Penis (tissue), 1 donor: ENCODE measurements around a stretch of chr22.

DNA sequence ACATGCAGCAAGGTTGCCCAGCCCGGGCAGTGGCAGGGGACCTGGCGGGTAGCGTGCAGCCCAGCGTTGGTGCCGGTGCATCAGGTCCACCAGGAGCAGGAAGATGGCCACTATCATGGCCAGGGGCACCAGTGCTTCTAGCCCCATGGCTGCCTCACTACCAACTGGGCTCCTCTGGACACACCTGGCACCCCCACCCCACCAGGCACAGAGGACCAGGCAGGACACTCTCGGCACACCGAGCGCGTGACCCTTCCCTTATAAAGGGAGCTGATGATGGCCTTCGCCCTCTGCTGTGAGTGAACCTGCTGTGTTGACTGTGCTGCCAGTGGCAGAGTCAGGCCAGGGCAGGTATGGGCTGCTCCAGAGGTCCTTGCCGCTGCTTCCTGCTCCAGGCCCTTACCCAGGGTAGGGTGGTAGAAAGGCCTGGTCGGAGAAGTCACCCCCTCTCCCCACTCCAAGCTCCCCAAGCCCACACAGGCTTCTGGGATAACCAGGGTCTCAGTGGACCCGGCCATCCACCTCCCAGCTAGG, 13.8 kb upstream of the CYP2D6 start:
- PRO-cap: no peak

GRCh38 chr22:42273547-42274525, 3.4 kb upstream of the TCF20 start:
- PRO-cap: no peak

- PRO-cap: no peak
Observed at GRCh38 chr22:42293342-42293582, 22.8 kb upstream of the TCF20 start.

DNA sequence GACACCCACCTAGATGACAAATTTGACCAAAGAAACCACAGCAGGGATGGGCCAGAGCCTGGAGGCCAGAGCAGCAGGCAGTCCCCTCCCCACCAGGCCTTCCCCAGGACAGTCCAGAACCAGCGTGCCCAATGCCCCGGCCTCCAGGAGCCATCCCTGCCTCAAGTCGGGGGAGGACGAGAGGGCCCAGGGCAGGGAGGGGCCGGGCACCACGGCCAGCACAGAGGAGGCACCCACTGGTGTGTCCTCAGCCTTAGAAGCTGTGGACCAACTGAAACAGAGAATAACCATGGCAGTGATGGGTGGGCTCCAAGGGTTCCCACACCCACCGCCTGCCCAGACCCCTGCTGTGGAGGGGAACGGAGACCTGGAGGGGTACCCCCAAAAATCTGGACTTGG, 28.3 kb upstream of the TCF20 start:
- PRO-cap: no peak

GRCh38 chr22:42299744-42300353, 29.4 kb upstream of the TCF20 start:
- PRO-cap: no peak

- PRO-cap: unidirectional peak, minus-strand start at chr22:42344657; unidirectional peak, minus-strand start at chr22:42344736
Observed at GRCh38 chr22:42344456-42345311, 74.2 kb upstream of the TCF20 start.

DNA sequence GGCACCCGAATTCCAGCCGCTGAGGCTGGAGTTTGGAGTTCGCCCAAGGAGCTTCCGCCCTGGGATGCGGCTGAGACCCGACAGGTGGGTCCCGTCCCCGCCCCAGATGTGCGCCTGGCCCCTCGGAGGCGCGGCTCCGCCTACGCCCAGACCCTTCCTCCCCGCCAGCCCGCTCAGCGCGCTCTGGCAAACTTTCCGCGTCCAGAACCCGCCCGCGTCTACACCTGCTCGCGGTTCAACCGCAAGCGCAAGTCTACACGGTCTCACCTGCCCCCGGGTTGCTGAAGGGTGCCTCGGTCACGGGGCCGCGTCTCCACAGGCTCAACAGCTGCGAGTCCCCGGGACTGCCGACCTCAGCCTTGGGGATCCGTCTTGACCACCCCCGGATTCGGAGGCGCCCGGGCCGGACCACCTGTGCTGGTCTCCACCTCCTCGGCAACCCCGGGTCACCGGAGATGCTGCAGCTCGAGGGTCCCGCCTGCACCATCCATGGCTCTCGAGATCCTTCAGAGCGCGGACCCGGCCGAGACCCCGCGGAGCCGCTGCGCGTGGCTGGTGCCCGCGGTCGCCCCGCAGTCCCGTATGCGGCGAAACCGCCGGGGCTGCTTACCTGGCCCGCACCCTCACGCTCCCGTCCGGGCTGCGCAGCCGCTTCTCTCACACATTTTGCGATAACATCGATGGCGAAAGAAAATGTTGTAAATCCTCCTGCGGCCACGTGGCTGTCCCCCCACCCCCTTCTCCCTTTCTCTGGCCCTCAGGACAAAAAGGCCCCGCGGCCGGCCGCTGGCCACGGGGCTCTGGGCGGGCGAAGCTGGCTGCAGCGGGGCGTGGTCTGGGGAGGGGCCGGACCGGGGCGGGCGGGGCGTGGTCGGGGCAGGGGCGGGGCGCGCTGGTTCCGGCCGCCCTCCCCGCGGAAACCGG, 63.5 kb downstream of the NFAM1 start:
- PRO-cap: unidirectional peak, minus-strand start at position 584 of the sequence; bidirectional peak, plus-strand start outside the sequence, minus-strand start at position 802 of the sequence

- PRO-cap: no peak
Observed at GRCh38 chr22:42397197-42398061, 34.8 kb downstream of the NFAM1 start.

DNA sequence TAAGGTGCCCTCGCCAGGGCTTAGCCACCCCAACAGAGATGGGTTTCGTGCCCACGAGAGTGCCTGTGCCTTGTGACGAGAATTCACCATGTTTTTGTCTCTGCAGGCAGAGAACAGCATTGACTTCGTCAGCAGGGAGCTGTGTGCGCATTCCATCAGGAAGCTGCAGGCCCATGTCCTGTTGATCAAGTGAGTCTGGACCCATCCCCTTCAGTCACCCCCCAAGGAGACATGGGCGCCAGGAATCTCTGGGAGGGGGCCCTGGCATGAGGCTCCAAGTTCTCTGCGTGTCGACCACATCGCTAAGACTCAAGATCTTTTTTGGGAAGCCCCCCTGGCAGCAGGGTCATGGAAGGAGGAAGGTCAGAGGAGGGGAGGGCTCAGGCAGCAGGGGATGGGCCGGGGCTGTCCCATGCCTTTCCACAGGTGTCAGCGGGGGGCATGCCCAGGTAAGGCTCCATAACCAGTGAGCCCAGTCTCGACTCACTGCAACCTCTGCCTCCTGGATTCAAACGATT, 10.6 kb downstream of the RRP7A start:
- PRO-cap: no peak

GRCh38 chr22:42644255-42644983, 4.0 kb upstream of the ATP5MGL start:
- PRO-cap: no peak

DNA sequence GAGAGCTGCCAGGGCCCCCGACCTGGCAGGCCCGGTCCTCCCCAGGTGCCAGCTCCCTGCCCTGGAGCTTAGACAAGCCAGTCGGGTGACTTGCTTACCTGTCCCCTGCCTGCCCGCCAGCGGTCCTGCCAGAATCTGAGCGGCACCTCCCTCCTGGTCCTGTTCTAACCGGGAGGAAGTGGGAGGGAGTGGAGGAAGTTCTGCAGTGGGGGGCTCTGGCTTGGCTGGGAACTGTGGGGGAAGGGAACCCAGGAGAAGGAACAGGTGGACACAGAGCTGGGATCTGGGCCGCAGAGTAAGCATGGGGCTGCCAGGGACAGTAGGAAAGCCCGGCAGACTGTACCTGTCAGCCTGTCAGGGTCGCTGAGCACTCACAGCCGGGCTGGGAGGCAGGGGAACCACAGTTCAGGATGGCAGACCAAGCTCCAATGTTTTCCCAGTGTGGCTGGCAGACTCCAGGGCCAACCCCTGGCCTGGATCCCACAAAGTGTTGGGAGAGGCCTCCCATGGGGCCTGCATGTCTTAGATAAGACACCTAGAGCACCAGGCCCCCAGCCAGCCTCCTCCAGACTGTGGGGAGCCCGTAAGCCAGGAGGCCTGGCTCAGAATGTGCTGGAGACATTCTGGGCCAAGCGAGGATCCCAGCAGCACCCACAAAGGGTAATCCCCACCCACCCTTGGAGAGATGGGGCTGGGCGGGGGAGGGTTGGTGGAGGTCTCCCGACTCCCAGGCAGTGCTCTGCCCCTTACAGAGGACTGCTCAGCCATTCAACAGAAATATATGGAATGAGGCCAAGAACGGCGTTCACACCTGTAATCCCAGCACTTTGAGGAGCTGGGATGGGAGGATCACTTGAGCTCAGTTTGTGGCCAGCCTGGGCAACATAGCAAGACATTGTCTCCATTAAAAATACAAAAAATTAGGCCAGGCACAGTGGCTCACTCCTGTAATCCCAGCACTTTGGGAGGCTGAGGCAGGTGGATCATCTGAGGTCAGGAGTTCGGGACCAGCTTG, 2.3 kb downstream of the CYB5R3 start:
- PRO-cap: no peak

DNA sequence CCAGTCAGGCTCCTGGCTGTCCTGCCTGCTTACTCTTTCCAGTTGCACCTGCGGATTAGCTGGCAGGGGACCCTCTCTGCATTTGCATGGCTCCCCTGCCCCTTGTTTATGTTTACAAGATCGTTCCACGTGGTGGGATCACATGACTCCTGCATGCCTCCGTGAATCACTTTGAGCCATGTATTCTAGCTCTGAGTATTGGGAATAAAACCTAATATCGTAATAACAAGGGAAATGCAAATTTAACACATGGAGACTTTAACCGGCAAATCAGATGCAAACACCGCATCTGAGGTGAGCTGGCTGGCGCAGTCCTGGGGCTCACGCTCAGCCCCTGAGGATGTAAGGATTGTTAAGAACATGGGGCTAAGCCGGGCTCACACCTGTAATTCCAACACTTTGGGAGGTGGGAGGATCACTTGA, 36.9 kb upstream of the A4GALT start:
- PRO-cap: no peak

DNA sequence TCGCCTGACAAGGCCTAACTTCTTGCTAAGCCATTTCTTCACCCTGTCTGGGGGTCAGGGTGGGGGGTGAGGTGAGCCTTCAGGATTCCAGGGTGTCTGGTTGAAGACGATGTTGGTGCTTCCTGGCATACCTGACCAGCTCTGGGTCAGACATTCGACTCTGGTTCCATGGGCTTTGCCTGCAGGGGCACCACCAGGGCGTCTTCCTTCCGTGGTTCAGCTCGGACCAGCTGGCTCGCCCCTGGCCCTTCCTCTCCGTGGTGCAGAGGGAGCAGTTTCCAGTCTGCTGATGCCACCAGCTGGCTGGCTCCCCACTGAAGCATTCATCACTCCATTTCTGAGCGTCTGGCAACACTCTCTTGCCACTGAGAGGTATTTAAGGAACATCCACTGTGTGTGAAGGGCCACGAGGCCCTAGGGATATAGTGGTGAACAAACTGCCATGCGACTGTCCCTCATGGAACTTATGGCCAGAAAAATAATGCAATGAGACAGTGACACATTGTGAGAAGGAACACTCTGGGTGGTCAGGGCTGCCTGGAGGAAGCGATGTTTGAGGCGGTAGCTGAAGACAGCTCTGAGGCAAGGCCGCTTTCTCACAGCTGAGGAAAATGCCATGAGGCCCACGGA, 44.7 kb upstream of the ARFGAP3 start:
- PRO-cap: no peak

DNA sequence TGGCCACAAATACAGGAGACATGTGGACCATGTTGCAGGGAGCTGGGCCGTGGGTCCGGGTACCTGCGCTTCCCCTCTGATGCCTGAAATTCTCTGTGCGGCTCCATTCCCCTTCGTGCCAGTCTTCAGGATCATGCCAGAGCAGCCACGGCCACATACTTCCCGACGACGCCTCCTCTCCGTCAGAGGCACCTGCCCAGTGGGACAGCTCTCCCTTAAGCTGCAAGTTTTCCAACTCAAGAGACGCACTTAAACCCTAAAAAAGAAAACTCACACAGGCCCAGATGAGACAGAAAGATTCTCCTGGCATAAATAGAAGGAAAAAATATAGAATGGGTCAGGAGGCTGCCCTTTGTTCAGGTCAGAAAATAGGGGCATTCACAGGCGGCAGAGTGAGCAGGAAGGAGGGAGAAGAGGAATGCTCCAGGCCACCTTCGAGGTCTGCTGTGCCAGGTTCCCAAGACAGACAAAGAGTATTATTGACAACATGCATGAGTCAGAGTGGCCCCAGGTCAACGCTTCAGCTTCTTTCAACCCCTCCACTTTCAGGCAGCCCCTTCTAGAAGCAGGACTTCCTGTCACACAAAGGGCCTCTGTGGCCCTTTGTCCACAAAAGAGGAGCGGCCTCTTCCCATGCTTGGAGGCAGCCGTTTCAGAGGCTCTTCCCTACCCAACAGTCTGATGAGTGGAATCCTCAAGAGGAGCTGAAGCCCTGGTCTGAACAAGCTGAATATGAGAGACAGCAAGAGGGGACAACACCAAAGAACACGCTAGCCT, 67.9 kb downstream of the PACSIN2 start:
- PRO-cap: no peak

DNA sequence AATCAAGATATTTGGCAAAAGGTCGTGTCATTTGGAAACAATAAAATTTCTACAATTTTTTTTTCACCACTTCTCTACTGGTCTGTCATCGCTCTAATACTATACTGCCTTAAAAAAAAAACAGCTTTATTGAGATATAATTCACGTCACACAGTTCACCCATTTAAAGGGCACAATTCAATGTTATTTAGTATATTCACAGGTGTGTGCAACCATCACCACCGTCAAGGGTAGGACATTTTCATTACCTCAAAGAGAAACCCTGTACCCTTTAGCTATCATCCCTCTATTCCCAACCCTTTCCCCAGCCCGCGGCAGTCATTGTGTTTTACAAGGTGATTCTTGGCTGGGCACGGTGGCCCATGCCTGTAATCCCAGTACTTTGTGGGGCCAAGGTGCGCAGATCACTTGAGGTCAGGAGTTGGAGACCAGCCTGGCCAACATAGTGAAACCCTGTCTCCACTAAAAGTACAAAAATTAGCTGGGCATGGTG, 51.1 kb downstream of the PACSIN2 start:
- PRO-cap: no peak

DNA sequence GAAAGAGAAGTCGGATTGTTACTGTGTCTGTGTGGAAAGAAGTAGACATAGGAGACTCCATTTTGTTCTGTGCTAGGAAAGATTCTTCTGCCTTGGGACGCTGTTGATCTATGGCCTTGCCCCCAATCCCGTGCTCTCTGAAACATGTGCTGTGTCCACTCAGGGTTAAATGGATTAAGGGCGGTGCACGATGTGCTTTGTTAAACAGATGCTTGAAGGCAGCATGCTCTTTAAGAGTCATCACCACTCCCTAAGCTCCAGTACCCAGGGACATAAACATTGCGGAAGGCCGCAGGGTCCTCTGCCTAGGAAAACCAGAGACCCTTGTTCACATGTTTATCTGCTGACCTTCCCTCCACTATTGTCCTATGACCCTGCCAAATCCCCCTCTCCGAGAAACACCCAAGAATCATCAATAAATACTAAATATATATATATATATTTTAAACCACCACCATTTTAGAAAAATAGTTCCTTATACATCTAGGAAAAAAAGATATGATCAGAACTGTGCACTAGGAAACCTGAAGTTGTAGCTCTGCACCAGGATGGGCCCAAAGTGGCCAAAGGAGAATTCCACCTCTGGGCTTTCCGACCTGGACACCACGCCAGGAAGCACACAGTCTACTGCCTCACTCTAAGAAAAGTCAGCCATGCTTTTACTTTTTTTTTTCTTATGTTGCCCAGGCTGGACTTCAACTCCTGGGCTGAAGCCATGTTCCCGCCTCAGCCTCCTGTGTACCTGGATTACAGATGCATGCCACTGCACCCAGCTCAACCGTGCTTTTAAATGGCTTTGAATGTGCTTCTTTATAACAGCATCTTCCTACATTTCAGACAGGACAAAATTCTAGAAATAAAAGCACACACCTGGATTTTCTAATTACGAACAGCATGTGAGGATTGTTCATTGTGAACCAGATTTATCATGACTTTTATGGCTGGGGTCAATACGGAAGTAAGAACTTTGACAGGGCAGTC, 42.6 kb downstream of the PACSIN2 start:
- PRO-cap: no peak

DNA sequence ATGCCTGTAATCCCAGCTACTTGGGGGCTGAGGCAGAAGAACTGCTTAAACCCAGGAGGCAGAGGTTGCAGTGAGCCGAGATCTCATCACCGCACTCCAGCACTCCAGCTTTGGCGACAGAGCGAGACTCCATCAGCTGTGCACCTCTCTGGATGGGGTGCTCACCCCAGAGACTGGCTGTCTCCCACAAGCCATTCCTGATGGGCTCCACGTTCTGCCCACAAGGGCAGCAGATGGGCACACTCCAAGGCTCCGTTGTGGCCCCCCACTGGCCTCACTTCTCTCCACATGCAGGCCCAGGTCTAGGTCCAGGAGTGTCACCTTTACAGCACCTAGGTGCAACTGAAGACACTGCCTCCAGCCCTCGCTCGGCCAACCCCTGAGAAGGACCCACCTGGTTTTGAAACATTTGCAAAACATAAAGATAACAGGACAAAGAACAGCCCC, 29.7 kb downstream of the PACSIN2 start:
- PRO-cap: no peak

DNA sequence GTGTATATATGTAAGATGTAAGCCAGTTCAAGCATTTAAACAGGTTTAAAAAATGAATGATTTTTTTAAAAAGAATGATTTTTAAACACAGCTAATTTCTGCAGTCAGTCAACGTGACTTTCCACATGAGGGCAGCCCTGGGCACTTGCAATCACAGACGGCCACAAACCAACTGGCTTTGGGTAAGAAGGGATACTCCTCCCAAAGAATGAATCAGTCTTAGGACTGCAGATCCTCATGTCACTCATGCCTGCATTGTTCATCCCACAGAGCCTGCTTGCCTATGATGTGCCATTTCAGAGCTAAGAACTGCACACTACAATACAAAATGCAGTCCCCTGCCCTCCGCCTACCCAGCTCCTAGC, 24.9 kb downstream of the PACSIN2 start:
- PRO-cap: no peak

GRCh38 chr22:43118771-43119838, 8.6 kb downstream of the BIK start:
- PRO-cap: no peak

GRCh38 chr22:43162478-43163393, 11.4 kb downstream of the TSPO start:
- PRO-cap: no peak